Tibial artery (tissue), 1 donor: Measurements from ENCODE around the genes DNASE1L3, ABHD6 and PDHB.

GRCh38 chr3:56623272-56623901 is 59.7 kb downstream of the TASOR start:
- PRO-cap = no peak

DNA sequence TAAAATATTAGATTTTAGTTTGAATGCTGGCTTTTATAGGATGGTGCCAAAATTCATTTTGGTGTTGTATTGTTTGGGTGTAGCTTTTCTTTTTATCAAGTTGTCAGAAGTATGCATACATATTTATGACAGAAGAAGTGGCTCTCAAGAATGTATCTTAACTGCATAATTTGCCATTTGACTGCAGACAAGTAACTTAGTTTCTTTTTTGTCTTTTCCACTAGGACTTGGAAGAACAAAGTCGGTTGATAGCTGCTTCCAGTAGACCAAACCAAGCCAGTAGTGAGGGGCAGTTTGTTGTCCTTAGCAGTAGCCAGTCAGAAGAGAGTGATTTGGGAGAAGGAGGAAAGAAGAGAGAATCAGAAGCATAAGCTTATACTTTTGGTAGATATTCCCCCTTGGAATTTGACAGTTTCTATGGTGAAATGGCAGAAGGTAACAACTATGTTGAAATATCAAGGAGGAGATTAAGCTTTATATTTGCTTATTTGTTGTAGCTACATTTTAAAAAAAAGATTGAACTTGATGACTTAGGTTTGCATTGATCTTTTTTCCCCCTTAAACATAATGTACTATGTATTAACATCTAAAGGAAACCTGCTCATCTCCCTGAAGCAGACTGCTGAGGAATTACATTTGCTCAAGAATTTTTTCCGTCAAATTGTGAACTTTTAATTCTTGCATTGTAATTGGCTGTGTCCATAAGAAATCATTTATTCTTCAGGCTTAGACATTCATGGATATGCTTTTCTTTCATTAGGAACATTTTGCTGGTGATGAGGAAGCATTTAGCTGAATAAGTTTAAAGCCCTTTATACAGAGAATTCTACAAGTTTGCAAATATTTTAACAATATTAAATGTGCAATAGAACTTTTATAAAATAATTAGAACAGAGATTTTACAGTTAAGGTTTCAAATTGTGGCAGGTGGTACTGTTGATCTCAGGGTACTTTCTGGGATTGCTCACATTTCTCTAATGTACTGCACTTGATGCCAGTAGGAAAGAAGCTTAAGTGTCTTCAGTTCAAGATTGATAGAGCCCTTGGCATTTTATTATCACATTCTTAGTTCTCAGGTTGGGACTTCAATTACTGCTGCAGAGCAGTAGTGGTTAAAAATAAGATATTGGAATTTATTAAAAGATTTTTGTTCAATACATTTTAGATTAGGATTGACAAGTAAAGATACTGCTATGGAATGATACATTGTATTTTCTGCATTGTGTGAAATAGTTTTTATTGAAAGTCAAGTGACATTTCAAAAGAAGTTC is 22.7 kb downstream of the ASB14 start:
- PRO-cap = no peak

- PRO-cap = no peak
Observed at GRCh38 chr3:57555301-57555577, 835 bp upstream of the PDE12 start.

- PRO-cap = no peak
Observed at GRCh38 chr3:57769973-57770863, 14.1 kb downstream of the SLMAP start.

GRCh38 chr3:57861773-57862192 is 105.7 kb downstream of the SLMAP start:
- PRO-cap = no peak

DNA sequence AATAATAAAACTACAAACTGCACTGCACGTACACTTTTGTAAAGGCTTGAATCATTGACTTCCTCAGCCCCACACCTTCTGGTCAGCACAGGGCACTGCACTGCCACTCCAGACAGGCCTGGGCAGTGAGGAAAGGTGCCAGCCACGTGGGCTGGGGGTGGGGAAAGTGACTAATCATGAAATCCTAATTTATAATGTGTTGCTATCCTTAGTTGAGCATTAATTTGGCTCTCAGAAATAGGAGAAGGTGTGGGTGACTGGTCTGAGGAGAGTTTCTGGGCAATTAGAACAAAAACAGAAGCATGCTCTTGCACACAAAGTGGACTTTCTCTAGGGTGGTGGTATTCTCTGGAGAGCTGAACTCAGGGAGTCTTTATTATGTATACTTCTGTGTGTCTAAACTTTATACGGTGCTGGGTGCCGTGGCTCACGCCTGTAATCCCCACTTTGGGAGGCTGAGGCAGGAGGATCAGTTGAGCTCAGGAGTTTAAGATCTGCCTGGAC is 58.3 kb upstream of the FLNB start:
- PRO-cap = no peak

GRCh38 chr3:57956518-57956870 is 51.7 kb upstream of the FLNB start:
- PRO-cap = no peak

DNA sequence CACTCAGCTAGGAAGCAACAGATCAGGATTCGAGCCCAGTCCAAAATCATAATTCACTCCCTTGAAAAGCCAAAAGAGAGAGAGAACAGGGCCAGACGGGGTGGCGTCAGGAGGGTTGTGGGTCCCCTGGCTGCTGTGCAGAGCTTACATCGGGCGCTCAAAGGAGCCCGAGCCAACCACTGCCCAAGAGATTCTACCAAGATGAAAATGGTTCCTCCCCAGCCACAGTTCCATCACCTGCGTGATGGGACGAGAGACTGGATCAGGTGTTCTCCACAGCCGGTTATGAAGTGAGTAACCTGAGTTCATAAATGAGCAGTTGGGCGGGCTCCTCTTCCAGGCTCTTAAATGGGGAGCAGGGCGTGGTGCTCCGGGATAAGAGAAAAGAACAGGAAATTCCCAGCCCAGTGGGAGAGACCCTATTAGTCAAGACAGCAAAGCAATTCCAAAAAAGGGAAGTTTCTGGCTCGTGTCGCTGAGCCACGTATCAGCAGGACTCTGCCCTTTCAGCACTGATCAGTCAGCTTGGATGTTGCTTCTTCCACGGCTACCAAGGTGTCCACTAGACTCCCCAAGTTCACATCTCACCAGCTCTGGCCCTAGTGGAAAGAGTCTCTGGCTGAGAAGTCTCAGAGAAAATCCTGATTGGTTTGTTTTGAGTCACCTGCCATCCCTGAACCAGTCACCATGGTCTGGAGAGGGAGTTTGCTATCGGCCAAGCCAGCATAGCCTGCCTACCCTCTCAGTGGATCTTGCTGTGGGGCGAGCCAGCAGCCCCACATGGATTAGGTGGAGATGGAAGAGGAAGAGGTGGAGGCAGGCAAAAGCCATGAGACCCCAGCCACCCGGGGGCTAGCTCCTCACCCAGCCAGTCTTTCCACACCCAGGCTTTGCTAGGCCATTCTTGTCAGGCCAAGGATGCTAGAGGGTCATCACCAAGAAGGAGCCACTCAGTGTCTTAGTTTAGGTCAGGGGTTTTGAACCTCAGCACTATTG is 48.3 kb upstream of the FLNB start:
- PRO-cap = bidirectional peak, plus-strand start at position 745 of the sequence, minus-strand start at position 350 of the sequence

GRCh38 chr3:57972469-57973160 is 35.6 kb upstream of the FLNB start:
- PRO-cap = no peak

- PRO-cap = no peak
Observed at GRCh38 chr3:57983762-57984323, 24.4 kb upstream of the FLNB start.

GRCh38 chr3:58035792-58036467 is 27.7 kb downstream of the FLNB start:
- PRO-cap = no peak

DNA sequence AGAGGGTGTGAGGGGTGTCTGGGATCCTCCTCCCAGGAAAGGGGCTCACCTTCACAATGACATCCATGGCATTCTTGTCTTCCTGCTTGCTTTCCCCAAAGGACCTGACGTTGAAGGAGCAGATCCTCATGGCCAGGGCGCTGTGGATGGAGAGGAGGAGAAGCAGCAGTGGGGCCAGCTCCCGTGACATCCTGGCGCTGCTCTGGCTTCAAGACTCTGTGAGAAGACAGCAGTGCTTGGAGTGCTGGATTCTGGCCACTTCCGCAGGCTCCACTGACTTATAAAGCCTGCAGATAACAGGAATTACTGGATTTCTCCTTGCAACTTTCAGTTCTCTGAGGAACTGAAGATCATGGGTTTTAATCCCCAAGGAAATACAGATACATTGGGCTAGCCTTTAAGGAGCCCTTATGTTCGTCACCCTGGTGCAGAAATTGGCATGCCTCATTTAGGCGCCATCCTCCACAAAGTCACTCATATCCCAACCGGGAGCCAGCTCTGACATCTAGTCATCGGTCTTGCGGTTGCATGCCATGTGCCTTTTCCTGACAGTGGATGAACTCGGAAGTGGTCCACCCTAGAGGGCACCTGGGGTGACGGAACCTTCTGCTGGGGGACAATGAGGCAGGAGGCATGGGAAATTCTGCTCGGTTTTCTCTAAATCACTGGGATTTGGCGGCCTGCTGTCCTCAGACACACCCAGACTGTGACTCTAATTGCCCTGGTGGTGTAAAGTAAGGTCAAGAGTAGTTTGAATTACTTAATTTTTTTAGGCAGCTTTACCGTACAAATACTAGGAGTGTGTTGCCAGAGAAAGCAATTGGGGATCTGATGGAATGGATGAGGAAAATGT is at the start of gene DNASE1L3:
Gene DNASE1L3 (minus strand): TSS at position 256 of the 853 bp plus-strand sequence.
- PRO-cap = no peak

DNA sequence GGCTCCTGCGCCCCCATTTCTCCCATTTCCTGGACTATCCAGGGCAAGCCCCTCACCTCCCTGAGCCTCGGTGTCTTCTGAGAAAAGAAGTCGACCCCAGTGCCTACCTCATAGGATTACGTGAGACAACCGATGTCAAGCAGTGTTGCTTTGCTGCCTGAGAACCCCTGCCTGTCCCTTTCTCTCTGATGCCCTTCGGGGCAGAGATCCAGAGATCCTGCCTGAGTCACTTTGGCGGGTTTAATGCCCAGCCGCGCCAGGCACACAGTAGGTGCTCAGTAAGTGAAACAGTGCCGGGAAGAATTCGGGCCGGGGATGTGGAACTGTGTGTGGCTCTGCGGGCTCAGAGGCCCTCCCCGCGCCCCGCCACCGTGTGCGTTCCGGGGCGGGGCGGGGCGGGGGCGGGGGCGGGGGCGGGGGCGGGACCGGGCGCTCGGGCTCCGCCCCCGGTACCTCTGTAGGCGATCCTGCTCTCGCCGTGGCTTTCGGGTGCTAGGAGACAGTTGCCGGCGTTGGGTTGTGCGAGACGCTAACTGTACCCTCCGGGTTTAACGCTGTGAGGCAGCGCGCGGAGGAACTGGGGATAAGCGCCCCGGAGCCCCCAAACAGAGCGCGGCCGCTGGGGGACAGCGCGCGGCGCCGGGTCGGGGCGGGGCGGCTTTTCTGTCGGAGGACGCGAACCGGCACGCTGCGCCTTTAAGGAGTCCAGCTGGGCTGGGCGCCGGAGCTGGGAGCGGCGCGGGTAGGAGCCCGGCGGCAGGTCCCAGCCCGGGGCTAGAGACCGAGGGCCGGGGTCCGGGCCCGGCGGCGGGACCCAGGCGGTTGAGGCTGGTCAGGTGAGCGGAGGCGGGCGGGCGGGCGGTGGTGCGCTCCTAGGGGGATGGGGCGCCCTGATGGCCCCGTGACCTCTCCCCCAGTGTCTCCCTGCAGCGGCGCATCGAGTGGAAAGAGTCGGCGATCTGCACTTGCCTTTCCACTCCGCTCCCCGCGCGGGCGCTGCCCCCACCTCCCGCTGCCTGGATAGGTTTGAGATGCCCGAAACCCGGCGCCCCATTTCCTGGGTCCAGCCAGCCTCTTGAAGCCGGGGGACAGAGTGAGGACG is at the start of gene ABHD6:
Gene ABHD6 (plus strand): TSS at position 712 of the 1,102 bp plus-strand sequence.
- PRO-cap = bidirectional peak, plus-strand start at position 502 of the sequence, minus-strand start at position 355 of the sequence; unidirectional peak, plus-strand start at position 709 of the sequence

GRCh38 chr3:58285063-58285827 is 20.8 kb upstream of the RPP14 start:
- PRO-cap = no peak

- PRO-cap = bidirectional peak, plus-strand start at chr3:58433579, minus-strand start at chr3:58433437; bidirectional peak, plus-strand start at chr3:58433943, minus-strand start at chr3:58433821
Observed at GRCh38 chr3:58433252-58434327, at the start of gene PDHB. TSS of gene PDHB (minus strand) at chr3:58433832.

GRCh38 chr3:58625982-58626466 is 40.5 kb downstream of the FAM3D start:
- PRO-cap = no peak

DNA sequence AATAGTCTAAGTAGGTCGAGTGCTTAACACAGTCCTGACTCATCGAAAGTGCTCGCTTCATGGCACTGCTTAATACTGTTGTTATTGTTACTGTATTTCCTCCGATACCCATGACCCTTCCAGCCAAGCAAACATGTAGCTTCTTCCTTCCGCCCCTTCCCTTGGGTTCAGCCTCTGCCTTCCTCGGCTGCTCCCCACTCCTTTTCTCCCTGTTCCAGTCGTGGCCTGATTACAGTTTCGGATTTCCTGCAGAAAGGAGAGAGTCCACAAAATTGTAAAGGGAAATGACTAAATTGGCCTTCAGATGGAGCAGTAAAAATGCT is 37.8 kb downstream of the FAM3D start:
- PRO-cap = no peak

GRCh38 chr3:58667113-58667671 is 618 bp upstream of the FAM3D start:
- PRO-cap = no peak

GRCh38 chr3:59435931-59436472 is 386.2 kb upstream of the CFAP20DC start:
- PRO-cap = no peak

DNA sequence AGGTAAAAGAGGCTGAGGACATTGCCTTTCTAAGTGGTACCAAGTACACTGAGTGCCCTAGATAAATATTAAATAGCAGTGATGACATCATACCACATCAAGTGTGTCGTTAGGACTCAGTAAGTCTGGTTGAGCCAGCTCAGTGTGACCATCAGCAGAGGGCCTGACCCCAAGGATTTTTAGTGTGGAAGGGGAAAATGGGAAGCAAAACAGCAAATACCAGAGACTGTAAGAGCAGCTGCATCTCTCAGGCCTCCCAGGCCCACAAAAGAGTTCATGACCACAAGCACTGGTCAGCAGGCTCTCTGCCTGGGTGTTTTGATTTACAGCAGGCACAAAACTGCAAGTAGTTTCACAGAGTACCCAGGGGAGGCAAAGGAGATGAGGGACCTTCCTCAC is 557.2 kb upstream of the CFAP20DC start:
- PRO-cap = no peak